Monocyte (primary cell): ENCODE data around the genes DACH2, TSPAN6, BTK, ARMCX4, ARMCX5 and GPRASP1.

- PRO-cap, 2 experiments: no peak in any of the 2 experiments
Measured at GRCh38 chrX:85031207-85031668, 27.6 kb downstream of the APOOL start.

- PRO-cap, 2 experiments: no peak in any of the 2 experiments
Measured at GRCh38 chrX:85619844-85620603, 240.6 kb upstream of the POF1B start.

GRCh38 chrX:86148106-86148678 is at the start of gene DACH2:
Gene DACH2, plus strand, starts transcription at chrX:86148451.
- PRO-cap, 2 experiments: no peak in any of the 2 experiments

DNA sequence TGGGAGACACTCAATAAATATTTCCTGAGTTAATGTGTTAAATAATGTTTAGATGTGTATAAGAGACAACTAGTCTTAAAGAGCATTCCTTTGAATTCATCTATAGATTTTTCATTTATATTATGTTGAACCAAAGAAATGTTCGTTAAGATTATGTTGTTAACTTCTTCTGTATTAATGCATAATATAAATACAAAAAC is 349.7 kb downstream of the TGIF2LX start:
- PRO-cap, 2 experiments: no peak in any of the 2 experiments

GRCh38 chrX:94701763-94702395 is 1027.9 kb downstream of the FAM133A start:
- PRO-cap, 2 experiments: no peak in any of the 2 experiments

DNA sequence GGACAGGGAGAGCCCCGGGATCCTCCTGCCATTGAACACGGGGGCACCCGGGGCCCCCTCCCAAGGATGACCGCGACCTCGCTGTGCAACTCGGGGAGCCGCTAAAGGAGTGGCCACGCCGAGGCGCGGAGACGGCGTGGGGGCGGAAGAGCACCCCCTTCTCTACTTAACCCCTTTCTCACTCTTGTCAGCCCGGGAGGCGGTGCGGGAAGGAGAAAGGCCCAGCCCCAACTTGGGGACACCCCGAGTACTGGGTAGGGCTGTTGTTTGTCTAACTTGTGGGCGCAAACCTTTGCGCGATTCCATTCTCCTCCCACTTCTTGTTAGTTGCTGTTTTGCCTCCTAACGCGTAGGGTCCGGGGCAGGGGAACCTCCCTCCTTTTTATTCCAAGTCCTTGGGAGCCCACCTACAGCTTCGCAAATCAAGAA is 595 bp downstream of the DIAPH2 start:
- PRO-cap, 2 experiments: peak in 2 of 2 experiments; most common plus-strand start position 326 of the sequence (in 2); most common minus-strand start position 182 of the sequence (in 1)

DNA sequence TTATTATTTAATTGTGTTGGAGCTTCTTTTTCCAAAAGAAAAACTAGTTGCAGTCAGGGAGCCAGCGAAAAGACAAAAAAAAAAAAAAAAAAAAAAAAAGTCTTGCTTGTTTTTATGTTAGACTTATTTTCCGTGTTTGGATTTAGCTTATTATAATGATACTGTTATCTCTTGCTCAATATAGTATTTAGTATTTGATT is 1.6 kb downstream of the RPA4 start:
- PRO-cap, 2 experiments: no peak in any of the 2 experiments

GRCh38 chrX:97169893-97170457 is 286.3 kb downstream of the RPA4 start:
- PRO-cap, 2 experiments: no peak in any of the 2 experiments

- PRO-cap, 2 experiments: no peak in any of the 2 experiments
Measured at GRCh38 chrX:99469197-99469428, 941.0 kb downstream of the PCDH19 start.

- PRO-cap, 2 experiments: no peak in any of the 2 experiments
Measured at GRCh38 chrX:100183262-100183698, 226.8 kb downstream of the PCDH19 start.

DNA sequence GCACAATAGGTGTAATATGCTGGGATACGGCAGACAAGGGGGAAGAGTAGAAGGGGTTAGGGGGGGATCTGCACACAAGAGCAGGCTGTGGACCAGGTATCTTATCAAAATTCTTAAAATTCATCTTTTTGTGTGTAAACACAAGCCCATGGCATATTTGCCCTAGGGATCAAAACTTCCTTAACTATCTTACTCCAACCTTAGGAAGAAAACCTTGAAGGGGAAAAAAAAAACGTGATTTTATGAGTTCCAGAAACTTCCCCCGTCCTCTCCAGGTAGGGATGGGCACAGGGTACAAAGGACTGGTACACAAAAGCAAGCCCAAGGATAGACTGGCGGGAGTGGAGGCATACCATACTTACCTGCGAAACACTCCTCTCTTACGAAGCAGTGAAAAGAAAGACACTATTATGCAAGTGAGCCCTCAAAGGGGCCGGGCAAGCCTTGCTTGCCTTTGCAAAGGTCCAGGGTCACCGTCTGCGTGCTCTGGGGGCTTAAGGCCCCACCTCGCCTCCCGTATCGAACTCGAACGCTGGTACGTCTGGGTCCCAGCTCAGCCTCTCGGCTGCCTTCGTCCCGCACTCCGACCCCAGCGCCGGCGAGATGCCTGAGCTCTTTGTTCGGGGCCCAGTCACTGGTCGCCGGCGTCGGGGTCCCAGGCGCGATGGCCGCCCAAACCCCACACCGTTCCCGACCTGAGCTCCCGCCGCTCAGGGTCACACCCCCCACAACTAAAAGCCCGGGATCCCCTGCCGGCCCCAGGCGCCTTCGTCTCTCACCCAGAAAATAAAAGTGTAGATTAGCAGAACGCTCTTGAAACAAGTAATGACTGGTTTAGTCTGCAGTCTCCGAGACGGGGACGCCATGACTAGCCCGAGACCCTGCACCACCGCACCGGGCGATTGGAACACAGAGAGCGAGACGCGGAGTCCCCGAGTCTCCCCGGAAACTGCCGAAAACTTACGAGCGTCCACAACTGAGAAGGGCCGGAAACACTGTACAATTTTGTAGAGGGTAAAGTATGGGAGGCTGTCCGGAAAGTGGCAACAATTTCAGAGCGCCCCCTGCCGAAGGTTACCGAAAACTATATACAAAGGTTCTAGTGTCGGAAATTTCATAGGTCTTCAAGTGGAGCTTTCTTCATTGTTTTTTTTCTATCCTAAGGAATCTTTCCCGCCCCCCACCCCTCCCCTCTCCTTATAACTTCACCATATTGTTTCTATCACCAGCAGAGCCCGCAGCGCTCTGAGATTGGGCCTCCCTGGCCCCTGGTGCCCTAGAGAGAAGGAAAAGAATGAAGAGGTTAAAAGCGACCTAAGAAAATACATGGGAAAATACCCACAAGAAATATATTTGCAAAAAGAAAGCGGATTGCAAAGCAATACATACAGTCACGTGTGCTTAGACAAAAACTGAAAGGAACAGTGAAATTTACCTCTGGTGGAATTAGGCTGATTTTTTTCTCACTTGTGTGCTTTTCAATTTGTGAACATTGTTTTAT is at the start of gene TSPAN6:
TSS of gene TSPAN6 (minus strand) at position 978 of the 1,501 bp plus-strand sequence.
- PRO-cap, 2 experiments: no peak in any of the 2 experiments

DNA sequence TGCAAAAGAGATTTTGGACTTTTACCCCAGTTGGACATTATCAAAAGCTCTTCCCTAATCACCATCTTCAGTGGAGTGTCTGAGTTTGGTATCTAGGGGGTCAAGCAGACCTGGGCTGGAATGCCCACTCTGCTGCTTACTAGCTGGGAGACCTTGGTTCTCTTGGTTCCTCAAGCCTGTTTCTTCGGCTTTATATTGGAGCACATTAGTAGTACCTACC is 4.7 kb downstream of the SRPX2 start:
- PRO-cap, 2 experiments: no peak in any of the 2 experiments

DNA sequence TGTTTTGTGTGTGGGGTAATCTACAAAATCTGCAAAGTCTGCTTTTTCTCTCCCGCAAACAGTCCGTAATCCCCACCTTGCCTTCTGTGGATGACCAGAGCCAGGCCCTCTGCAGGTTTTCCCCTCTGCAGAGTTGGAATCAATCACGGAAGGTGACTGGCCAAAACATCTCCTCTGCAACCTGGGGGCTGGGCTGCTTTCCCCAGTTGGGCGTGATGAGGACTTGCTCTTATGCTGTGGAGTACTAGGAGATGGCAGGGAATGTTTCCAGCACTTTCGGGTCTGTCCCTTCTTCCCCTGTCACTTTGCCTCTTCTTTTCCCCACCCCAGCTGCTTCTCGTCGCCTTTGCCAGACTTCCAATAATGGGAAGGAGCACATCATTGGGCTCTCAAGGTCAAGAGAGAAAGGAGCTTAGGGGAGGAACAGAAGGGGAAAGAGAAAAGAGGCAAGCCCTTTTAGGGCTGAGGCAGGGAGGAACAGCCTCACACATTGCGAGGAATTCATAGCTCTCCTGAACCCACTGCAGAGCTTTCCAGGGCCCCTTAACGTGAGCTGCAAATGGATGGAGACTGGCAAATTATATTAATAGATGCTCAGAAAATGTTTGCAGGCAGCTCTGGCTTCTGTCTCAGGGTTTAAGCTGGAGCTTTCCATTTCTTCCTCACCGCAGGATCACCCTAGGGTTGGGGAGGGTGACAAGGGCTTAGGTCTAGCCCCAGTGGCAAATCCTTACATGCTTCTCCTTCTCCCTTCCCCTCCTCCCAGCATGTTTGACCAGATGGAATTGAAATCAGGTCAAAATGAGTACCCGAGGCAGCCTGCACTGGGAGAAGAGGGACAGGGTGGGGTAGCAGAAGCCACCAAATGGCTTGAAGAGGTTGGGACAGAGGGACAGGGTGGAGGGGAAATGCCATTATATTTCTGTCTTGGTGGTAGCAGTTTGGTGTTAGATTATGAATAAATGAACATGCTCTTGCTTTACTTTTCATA is 1.4 kb downstream of the TMEM35A start:
- PRO-cap, 2 experiments: no peak in any of the 2 experiments

DNA sequence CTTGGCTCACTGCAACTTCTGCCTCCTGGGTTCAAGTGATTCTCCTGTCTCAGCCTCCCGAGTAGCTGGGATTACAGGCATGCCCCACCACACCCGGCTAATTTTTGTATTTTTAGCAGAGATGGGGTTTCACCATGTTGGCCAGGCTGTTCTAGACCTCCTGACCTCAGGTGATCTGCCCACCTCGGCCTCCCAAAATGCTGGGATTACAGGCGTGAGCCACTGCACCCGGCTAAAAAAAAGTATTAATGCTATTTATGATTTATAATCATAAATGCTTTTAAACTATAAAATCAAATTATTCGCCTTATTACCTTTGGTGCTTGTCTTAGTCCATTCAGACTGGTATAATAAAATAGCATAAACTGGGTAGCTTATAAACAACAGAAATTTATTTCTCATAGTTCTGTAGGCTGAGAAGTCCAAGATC is 4.6 kb upstream of the CENPI start:
- PRO-cap, 2 experiments: no peak in any of the 2 experiments

- PRO-cap, 2 experiments: no peak in any of the 2 experiments
Measured at GRCh38 chrX:101383674-101384336, 2.2 kb downstream of the BTK start.

GRCh38 chrX:101385894-101386529 is at the start of gene BTK:
Gene BTK, minus strand, starts transcription at chrX:101386191.
- PRO-cap, 2 experiments: peak in 2 of 2 experiments; most common plus-strand start chrX:101386277 (in 1); most common minus-strand start chrX:101386158 (in 1)

DNA sequence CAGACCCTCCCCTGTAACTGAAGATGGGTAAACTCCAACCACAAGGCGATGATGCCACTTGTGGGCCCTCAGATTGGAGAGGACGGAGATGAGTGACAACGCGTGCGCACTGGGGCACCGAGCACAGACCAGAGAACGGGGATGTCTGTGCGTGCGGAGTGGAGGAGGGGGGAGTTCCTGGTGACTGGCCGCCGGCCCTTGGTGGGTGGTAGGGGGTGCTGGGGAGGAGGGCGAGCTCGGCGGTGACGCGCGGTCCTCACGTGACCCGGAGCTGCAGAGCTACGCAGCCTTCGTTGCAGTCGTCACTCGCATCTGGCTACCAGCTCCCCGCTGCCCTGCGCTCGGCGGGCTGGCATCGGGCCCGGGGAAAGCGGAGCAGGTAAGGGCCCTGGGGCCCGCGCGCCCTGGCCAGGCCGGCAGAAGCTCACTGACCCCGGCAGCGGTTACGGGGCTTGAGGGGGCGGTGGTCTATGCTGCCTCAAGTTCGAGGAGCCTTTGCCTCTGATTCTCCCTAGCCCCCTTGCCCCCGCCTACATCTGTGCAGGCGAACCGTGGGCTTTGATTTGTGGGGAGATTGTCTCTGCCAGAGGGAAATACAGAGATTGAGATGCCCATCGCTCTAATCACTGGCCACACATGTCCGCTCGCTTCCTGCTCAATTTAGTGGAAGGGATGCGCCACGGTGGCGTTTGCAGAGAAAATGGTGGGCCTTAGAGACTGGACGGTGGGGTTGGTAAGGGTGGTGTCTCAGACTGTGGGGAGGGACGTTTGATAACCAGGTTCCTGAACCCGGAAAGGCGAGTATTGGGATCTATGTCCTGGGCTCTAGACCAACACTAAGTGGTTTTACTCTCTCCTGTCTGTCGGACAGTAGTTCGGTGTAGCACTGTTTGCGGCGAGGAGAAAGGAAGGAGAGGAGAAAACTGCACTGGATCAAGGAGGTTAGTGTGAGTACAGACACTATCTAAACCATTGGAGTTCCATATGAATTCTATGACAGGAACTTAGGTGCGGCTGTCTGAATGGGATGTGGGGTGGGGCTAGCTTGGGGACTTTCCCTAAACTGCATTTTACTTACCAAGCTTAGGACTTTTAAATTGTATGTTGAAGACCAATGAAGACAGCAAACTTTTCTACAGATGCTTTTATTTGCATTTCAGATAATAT is at the start of gene ARMCX4:
TSS of gene ARMCX4 (plus strand) at position 305 of the 1,167 bp plus-strand sequence.
- PRO-cap, 2 experiments: peak in 2 of 2 experiments; most common plus-strand start position 305 of the sequence (in 2); most common minus-strand start position 130 of the sequence (in 1)

DNA sequence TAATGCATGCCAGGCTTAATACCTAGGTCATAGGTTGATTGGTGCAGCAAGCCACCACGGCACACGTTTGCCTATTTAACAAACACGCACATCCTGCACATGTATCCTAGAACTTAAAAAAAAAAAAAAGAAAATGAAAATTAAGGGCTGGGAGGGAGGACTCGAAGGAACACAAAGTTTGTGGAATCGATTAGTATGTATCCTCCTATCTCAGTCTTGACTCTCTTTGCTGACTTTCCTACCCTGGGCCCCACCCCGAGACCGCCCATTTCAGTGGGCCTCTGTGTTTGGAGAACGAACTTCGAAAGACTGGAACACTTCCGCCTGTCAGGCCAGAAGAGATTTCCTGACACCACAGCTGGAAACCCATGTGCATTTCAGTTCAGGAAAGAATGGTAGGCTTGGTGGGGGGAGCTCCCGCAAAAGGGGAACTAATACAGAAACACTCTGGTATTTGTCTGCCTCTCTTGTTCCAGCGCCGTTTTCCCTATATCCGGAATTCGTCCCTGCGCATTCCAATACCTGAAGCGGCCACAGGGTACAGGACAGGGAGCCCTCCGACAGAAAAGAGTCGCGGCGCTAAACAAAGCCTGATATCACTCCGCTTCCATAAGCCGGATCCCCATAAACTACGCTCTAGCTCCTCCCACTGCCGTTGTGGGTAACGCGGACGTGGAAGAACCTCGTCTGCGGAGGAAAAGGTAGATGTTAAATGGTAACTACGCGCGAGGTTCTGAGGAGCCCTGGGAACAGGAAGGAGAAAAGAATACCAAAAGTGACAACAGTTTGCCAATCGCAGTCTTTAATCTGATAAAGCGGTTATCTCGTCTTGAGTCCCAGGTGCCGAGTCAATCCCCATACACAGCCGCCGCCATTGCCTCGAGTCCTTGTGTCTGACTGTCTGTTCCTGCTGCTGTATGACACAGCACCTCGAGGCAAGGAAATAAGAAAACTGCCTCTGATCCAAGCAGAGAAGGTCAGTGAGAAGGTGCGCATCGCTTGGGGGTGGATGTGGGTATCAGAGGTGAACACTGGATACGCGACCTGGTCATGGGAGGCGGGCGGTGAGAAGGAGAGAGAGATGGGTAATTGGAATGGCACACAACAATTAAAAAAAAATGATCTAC is at the start of gene ARMCX5:
TSS of gene ARMCX5 (plus strand) at position 644 of the 1,127 bp plus-strand sequence.
- PRO-cap, 2 experiments: peak in 2 of 2 experiments; most common plus-strand start position 655 of the sequence (in 2); most common minus-strand start position 475 of the sequence (in 1)

- PRO-cap, 2 experiments: no peak in any of the 2 experiments
Measured at GRCh38 chrX:102651103-102651648, at the start of gene GPRASP1. Gene GPRASP1, plus strand, starts transcription at chrX:102651483.

GRCh38 chrX:102712599-102713387 is 545 bp downstream of the GPRASP2 start:
- PRO-cap, 2 experiments: no peak in any of the 2 experiments